SUDHL5 (cell line): ENCODE data around the genes UBXN10 and CAMK2N1.

DNA sequence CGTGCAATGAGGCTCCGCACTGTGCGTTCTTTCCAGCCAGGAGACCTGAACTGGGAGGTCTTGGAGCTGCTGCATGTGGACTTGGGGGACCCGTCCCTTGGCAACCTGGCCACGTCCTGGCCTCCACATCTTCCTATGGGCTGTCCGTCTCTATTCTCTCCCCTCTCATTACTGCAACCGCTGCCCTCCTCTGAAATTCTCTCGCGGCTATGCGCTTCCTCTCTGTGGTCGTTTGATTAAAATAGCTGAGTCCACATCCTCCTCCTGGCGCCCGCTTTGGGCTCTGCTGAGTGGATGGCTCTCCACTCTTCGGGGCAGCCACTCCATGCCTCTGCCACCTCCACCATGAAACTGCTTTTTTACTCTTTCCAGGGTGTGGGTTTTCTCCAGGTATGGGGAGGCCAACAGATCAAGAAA, 11.0 kb downstream of the PLA2G5 start:
- PRO-cap: no peak

DNA sequence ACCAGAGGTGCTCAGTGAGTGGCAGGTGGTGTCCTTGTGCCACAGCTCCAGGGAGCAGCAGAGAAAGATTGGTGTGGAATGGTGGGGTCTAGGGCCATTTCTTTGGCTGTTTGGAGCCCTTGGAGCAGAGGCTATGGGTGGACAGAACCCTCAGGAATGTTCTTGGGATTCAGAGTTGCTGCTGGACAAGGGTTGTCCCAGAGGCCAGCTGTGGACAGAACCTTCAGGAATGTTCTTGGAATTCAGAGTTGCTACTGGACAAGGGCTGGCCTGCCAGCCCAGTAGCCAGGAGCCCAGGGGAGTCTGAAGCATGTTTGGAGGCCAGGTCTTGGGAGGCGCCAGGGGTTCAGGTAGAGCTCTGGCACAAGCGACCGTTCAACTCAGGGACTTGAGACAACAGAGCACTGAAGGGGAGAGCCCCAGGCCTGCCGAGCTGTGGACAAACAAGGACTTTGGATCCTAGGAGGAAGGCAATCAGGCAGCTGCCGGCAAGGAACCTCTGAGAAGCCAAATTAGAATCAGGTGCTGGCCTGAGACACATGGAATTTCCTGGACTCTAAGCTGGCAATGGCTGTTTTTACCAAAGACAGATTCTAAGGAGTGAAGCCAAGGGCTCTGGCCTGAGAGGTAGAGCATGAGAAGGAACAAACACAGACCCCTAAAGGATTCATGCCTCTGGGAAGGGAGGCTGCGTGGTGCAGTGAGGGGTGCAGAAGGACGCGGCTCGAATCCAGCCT, 13.2 kb downstream of the PLA2G5 start:
- PRO-cap: no peak

GRCh38 chr1:20093714-20094420, 23.9 kb downstream of the PLA2G5 start:
- PRO-cap: no peak

GRCh38 chr1:20174909-20175341, 11.0 kb upstream of the UBXN10 start:
- PRO-cap: no peak

- PRO-cap: no peak
These were observed 7.2 kb upstream of the UBXN10 start for GRCh38 chr1:20178545-20179332.

- PRO-cap: no peak
These were observed 2.0 kb upstream of the UBXN10 start for GRCh38 chr1:20183726-20184470.

DNA sequence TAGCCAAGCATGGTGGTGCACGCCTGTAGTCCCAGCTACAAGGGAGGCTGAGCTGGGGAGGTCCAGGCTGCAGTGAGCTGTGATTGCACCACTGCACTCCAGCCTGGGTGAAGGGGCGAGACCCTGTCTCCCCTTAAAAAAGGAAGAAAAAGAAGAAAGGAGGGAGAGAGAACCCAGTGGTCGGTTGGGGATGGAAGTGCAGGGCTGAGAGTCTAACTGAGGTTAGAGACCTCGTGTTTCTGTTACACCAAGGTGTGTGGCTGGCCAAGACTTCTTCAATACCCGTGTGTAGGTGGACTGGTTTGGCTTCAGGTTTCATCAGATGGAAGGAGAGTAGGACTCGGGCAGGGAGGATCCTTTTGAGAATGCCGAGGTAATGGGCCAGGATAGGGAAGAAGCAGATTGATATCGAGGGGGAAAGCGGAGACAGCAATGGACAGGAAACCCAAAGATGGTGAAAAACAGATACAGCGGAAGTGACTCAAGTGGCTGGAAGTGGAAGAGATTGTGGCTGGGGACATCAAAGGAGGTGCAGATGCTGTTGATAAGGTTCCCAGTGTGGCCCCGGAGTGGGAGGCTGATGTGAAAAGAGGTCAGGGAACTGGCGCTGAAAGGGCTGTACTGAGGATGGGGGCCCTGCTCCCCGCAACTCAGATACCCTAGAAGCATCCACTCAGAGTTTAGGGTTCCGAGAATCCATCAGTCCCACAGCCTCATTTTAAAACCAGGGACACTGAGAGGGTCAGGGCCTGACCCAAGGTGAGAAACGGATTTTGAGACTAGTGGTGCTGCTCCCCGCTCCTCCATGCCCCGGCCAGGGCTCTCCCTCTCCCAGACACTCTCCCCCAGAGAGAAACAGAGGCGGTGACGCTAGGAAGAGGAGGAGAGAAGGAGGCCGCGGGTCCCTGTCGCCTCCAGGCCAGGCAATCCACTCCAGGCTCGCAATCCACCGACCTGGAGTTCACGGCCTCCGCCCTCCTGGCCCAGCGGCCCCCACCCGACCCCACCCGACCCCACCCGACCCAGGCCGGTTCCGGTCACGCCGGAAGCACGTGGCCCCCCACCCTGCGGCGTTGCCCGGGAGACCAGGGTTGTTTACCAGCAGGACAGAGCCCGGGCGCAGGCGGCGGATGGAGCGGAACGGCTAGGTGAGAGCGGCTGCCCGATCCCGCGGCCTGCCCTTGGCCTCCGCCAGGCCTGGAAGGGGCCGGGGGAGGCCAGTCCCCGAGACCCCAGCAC, at the start of gene UBXN10:
Gene UBXN10 (plus strand): TSS at position 1,091 of the 1,239 bp plus-strand sequence.
- PRO-cap: no peak

DNA sequence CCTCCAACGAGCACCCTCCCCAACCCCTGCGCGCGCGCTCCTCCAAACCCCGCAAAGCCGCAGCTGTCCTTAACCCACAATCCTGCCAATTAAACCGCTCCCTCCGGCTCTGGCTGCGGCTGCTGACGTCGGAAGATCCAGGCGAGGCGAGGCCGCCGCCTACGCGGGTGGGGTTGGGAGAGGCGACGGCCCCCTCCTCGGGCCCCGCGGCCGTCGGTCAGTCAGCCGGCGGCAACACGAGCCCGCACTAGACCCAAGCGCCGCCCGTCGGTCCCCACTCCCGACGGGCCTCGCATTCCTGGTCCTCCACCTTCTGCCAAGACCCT, 75.3 kb downstream of the VWA5B1 start:
- PRO-cap: no peak

DNA sequence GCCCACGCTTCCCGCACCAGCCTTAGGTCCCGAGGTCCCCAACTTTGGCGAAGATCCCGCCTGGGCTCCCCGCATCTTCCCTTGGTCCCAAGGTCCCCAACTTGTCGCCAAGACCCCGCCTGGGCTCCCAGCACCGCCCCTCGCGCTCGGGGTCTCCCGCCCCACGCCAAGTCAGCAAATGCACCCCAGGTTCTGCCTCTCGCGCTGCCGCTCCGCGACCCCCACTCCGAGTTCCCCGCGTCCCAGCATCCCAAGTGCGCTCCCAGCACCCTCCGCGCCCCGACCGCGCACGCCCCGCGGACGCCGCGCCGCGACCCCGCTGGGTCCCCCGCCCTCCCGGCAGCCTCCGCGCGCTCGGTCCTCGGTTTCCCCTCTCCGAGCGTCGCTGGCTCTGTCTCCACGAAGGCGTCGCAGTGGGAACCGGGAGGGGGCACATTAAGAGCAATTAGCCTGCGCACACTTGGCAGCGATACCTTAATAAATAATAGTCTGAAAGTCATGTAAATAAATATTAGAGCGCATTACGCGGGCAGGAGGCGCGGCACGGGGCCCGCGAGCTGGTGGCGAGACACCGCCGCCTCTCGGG, 75.8 kb downstream of the VWA5B1 start:
- PRO-cap: no peak

DNA sequence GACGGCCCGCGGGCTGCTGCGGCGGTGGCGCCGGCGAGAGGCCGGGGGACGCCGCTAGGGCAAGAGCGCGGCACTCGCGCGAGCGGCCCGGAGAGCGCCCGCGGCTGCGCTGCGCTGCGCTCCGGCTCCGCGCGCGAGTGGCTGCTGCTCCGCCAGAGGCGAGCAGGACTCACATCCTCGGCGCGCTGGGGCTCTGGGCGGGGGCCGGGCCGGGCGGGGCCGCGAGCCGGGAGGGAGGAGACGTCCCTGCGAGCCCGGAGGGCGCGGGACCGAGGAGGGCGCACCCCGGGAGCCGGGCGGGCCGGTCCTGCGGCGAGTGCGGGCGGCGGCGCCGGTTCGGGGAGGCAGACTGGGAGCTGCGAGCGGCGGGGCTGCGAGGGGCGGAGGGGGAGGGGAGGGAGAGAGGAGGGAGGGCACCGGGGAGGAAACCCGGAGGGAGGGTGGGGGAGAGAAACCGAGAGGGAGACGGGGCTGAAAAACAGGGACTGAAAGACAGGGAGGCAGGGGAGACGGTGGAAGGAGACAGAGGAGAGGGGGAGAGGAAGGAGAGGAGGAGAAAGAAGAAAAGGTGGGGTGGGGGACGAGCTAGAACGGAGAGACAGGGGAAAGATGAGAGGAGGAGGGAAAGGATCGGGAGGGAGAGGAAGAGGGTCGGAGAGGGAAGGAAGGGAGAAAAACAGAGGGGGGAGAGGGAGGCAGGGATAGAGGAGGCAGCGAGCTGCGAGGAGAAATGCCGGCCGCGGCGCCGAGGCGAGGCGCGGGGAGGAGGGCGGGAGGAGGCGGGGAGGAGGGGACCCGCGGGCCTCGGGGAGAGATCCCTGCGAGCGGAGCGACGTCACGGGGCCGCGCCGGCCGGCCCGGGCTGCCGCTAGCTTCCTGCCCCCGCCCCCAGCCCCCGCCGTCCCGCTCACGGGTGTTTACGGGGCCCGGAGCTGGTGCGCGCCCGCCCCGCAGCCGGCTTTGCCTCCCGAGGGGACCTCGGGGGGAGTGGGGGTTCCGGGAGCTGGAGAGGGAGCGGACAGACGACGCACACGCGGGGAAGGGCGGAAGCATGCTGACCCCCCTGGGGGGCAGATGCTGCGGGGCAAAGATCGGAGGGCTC, at the start of gene CAMK2N1:
Gene CAMK2N1 (minus strand): TSS at position 732 of the 1,102 bp plus-strand sequence.
- PRO-cap: no peak

- PRO-cap: no peak
These were observed 4.5 kb downstream of the PINK1 start for GRCh38 chr1:20637662-20638338.

DNA sequence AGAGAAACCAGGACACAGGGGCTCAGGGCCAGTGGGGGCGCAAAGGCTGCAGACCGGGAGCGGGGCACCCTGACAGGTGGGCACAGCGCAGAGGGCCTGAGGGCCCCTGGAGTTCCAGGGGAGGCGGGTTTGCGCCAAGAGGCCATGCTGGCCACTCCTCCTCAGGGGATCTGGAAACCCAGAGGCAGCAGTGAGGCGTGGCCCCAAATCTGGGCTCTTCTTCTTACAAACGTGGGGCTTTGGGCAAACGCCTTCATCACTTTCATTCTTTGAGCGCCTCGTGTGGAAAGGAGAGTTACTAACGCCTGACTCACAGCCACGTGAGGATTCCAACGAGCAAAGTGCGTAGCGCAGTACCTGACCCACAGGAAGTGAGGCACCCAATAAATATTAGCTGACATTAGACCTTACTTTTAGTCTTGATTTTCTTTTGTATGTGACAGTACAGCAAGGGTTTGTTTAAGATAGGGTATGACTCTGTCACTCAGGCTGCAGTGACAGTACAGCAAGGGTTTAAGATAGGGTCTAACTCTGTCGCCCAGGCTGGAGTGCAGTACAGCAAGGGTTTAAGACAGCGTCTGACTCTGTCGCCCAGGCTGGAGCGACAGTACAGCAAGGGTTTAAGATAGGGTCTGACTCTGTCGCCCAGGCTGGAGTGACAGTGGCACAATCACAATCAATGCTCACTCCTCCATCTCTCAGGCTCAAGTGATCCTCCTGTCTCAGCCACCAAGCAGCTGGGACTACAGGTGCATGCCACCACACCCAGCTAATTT, 635 bp upstream of the SH2D5 start:
- PRO-cap: bidirectional peak, plus-strand start at position 313 of the sequence, minus-strand start at position 105 of the sequence

GRCh38 chr1:20864452-20864805, 77.3 kb upstream of the HP1BP3 start:
- PRO-cap: no peak

DNA sequence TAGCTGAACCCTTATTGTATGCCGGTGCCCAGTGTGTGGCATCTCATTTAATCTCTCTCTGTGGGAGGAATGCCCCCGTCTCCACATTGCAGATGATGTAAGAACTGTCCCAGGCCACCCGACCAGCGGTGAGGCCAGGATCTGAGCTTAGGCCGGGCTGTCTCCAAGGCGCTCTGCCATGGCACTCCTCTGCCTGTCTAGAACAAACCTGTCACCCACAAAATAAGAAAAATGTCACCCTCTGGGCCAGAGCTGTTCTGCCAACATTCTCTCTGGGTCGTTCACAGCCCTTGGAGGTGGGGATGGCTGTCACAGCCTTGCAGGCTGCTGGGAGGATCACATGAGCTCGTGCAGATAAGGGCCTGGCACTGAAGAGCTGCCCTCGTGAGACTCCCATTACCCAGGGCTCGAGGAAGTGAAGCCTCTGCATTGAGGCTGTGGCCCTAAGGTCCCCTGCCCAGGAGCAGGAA, 52.7 kb downstream of the ECE1 start:
- PRO-cap: no peak

DNA sequence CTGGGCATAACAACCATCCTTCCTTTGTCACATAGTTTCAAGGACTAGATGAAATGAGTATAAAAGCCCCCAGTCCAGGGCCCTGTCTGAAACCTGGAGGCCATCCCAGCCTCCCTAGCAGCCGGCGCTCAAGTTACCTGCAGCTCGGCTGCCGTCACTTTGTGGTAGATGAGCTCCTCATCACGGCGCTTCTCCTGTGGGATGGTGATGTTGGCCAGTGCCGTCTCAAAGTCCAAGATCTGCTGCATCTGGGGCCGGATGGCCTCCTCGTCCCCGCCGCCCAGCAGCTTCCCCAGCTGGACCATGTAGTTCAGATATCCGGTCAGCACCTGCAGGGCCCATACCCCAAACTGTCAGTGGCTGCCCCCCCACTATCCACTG, 34.5 kb downstream of the ECE1 start:
- PRO-cap: no peak

GRCh38 chr1:21284304-21285412, 5.6 kb downstream of the ECE1 start:
- PRO-cap: no peak

GRCh38 chr1:21294247-21295044, 4.2 kb upstream of the ECE1 start:
- PRO-cap: bidirectional peak, plus-strand start at chr1:21294530, minus-strand start at chr1:21294392; bidirectional peak, plus-strand start at chr1:21294657, minus-strand start at chr1:21294600

DNA sequence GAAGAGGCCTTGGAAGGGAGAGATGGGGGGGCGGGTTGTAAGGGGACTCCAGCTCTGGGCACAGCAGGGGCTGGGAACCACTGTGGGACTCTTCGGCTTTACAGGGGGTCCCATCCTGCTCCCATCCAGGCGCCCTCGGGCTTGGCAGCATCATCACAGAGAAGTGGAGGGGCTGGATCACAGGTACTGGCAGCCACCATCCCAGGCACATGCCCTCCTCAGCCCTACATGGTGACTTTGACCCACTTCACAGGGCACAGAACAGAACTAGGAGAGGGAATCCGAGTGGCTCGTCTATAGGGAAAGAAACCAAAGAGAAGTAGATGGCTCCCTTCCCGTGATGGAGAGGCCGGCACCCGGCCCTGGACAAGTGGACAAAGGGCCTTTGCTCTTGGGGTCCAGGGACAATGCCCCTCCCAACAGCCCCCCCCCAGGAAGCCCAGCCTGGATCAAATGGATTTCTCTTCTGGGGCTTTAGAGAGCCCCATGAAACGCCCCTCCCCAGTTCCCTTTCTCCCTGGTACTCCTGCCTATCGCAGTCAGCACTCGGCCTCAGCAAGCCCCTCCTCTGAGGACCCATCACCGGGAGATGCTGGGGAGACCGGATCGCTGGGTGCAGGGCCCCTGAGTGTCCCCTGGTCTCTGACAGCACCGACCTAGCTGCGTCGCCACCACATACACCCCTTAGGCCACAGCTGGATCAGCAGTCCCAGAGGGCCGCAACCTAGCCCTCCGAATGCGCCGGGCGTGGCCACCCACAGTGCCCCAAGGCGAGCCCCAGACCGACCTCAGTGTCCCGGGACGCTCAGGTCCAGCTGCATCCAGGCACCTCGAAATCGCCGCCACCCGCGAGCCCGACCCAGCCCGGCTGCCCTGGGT, 54.1 kb upstream of the ECE1 start:
- PRO-cap: bidirectional peak, plus-strand start at position 791 of the sequence, minus-strand start at position 644 of the sequence

DNA sequence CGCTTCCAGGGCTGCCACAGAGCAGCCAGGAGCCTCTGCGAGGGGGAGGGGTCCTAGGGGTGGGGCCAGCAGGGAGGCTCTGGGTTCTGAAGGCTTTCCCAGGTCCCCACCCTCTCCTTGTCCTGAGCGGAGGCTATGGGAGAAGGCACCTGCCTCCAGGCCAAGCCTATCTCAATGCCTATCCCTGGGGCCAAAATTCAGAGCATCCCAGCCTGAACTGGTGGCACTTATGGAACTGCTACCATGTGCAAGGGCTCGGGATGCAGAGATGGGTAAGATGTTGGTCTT, 38.9 kb downstream of the ALPL start:
- PRO-cap: no peak

DNA sequence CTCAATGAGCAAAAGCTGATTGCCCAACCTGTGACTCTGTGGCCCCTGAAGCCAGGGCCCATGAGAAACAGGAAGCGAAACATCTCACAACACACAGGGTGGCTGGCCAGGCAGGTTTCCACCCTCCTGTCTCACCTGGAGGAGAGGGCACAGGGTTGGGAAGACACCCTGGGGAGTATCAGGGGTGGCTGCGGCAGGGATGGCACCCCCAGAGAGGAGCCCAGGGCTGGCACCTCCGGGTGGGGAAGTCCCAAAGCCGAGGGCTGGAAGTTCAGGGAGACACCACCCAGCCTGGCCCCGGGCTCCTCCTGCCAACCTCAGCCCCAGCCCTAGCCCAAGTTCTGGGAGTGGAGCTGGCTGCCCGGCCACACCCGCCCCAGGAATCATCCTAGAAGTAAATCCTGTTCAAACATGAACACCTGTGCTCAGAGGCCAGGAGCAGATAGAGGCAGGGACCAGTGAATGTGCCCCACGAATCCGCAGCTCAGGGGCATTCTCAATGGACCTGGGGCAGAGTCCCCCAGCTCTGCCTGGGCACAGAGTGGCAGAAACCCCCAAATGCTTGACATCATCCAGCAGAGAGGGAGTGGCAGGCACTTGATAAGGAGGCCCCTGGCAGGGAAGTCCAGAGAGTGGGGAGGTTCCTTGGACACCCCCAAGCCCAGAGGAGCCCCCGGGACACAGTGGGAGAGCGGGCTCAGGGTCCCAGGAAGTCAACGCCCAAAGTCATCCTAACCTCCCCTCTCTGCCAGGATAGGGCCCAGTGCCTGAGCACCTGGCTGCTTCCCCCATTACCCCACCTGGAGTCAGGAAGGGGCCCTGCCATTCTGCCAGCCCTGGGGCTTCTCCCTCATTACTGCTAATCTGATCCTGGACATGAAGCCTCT, 54.4 kb downstream of the RAP1GAP start:
- PRO-cap: no peak